HL-60 (cell line): ENCODE measurements around a stretch of chr10.

GRCh38 chr10:71234001-71234263, 21.6 kb downstream of the UNC5B start:
- RRBS: no CpG with 5 or more reads among the region's 5 CpGs

GRCh38 chr10:71246704-71247224, 34.4 kb downstream of the UNC5B start:
- RRBS: no CpG with 5 or more reads among the region's 10 CpGs

- RRBS: no CpG with 5 or more reads among the region's 4 CpGs
Observed at GRCh38 chr10:71340085-71340653, 21.1 kb downstream of the SLC29A3 start.

DNA sequence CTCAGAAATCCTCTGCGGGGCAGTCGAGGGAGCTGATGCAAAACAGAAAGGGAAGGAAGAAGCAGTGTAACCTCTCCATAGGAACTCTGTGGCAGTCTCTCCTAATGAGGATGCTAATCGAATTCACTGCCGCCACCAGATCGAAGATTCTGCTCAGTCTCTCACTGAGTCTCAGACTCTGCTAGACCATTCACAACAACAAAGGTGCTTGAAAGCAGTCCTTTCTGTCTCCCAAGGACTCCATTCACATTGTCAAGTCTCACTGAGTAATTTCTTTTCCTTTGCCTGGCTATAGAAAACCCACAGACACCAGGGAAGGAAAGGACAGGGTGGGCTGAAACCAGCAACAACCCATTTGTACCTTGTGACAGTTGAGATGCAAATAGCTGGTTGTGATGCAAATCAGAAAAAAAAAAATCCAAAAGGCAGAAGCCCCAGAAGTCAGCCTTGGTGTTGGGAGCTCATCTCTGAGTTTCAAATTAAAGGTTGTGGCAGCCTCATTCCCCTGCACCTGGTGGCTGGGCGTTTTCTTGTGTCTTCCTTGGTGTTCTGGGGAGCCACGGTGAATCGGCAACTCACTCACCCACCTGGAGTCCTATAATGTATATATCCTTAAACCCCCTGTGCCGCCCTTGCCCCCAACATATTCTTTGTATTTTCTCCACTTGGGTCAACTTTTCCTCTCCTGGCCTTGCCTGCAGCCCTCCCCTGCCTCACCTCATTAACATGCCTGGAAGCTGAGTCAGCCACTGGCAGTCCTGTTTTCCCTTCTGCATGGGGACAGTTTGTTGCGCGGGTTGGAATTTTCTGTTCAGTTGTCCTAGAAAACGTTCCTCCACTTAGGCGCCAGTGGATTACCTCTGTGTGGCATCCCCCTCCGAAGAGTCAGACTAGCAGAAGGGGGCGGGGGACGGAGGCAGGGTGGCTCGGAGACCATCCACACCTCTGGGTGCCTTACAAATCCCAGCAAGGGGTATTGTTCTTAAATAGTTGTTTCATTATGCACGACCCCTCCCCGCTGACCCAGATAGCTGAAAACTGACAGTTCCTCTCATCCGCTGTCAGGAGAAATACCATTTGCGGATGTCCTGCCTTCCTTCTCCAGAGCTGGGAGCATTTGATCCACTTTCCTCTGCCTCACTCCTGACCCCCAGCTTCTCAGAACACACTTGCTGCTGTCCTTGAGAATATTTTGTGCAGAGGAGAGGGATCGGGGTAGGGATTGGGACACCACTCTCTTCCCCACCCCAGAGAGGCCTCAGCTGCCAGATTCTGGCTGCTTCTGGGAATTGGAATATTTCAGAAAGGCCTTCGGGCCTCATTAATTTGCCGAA, 97.5 kb downstream of the C10orf105 start:
- RRBS: no CpG with 5 or more reads among the region's 24 CpGs

DNA sequence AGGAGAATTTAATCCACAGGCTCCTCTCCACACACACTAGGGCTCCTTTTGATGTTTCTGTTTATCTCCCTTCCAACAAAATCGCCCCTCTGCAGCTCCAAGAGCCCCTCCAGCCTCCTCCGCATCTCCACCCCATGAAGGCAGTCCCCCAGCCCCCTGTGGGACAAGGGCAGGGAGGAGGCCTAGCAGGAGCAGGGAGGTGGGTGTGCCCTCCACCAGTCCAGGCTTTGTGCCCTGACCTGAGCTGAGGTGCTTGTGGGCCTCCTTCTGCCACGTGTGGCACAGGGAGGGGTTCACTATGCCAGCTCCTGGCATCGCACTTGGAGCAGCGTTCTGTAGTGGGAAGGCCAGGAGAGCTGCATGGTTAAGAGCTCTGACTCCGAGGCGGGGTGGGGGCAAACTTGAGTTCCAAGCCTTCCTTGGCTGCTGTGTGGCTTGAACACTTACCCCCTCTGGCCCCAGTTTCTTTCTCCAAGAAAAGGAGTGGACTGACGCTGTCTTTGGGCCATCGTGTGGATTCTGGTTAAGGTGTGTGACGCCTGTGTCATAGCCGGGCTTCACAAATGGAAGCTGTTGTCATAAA, 80.3 kb downstream of the C10orf105 start:
- RRBS: no CpG with 5 or more reads among the region's 11 CpGs

GRCh38 chr10:71646031-71646804, 73.4 kb downstream of the C10orf105 start:
- RRBS: no CpG with 5 or more reads among the region's 12 CpGs

- RRBS: 85% methylated on average over 6 of the region's 11 CpGs
Observed at GRCh38 chr10:71663219-71663660, 56.3 kb downstream of the C10orf105 start.

- RRBS: no CpG with 5 or more reads among the region's 13 CpGs
Observed at GRCh38 chr10:71694478-71695296, 24.9 kb downstream of the C10orf105 start.

DNA sequence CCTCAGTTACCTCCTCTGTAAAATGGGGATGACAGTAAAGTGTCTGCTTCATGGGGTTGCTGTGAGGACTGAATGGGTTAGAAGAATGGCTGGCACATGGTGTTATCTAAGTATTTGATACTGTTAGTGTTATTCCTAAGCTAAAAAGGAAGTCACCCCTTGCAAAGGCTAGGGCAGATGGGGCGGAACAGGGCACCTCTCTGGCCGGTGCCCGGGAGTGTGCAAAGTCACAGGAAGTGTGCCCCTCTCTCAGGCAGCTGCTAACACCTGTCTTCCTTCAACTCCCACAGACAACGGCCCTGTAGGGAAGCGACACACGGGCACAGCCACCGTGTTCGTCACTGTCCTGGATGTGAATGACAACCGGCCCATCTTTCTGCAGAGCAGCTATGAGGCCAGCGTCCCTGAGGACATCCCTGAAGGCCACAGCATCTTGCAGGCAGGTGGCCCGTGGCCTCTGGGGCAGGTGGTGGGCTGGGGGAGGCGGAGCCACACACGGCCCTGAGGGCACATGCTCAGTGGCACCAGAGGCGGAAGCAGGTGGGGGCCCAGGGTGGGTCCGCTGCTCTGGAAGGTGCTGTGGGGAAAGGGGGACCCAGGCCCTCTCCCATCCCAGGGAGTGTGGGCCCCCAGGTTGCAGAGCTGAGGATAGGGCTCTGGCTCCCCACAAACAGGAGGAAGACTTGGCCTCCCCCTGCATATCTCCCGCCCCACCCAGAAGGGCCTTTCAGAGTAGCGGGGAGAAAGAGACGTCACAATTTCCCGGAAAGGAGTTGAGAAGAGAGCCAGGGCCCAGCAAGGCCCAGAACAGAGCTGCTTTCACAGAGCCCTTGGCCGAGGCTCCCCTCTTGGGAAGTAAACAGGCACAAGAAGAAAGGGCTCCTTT, 7.0 kb downstream of the C10orf105 start:
- RRBS: no CpG with 5 or more reads among the region's 20 CpGs

GRCh38 chr10:71744408-71745241, 25.0 kb upstream of the C10orf105 start:
- RRBS: no CpG with 5 or more reads among the region's 5 CpGs

DNA sequence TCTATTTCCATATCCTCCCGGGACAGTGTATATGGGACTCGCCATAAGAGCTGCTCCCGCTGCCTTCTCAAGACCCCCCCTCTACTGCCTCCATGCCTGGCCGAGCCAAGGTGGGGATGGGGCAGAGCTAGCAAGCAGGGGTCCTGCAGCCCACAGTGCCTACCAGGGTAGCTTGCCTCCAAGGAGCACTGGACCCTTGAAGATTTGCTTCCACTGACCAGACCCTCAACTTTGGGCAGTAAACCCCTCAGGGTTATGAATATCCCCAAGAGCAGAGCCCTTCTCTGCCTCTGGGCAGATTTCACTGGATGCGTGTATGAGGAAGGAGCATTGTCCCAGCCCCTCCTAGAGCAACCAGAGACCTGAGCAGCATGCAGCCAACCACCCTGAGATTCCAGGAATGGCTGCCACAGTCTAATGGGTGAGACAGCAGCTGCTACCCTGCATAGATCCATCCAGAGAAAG, 25.9 kb upstream of the C10orf105 start:
- RRBS: 100% methylated on average over 1 of the region's 5 CpGs

- RRBS: no CpG with 5 or more reads among the region's 9 CpGs
Observed at GRCh38 chr10:71811992-71812472, 38.7 kb upstream of the VSIR start.

DNA sequence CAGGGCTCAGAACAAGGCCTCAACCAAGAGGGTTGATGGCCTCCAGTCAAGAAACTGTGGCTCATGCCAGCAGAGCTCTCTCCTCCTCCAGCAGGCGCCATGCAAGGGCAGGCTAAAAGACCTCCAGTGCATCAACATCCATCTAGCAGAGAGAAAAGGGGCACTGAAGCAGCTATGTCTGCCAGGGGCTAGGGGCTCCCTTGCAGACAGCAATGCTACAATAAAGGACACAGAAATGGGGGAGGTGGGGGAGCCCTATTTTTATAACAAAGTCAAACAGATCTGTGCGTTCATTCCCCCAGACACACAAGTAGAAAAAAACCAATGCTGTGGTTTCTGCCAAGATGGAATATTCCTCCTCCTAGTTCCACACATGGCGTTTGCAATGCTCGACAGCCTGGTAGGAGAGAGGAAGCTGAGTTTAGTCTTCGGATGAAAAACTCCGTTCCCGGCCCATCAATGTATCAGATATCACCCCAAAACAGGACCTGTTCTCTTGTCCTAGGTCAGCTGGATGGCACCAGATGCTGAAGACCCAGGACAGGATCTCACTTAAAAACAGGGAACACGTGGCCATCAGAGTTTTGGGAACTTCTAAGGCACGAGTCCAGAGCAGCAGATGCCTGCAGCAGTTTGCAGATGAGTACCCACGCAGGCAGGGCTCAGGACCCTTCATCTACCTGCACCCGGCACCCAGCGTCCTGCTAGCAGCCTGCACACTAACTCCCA, 33.8 kb downstream of the PSAP start:
- RRBS: no CpG with 5 or more reads among the region's 12 CpGs

GRCh38 chr10:71840165-71840825, 10.8 kb downstream of the PSAP start:
- RRBS: no CpG with 5 or more reads among the region's 6 CpGs

GRCh38 chr10:71858169-71858662, 7.2 kb upstream of the PSAP start:
- RRBS: no CpG with 5 or more reads among the region's 6 CpGs

GRCh38 chr10:71868069-71868794, 17.2 kb upstream of the PSAP start:
- RRBS: no CpG with 5 or more reads among the region's 8 CpGs

DNA sequence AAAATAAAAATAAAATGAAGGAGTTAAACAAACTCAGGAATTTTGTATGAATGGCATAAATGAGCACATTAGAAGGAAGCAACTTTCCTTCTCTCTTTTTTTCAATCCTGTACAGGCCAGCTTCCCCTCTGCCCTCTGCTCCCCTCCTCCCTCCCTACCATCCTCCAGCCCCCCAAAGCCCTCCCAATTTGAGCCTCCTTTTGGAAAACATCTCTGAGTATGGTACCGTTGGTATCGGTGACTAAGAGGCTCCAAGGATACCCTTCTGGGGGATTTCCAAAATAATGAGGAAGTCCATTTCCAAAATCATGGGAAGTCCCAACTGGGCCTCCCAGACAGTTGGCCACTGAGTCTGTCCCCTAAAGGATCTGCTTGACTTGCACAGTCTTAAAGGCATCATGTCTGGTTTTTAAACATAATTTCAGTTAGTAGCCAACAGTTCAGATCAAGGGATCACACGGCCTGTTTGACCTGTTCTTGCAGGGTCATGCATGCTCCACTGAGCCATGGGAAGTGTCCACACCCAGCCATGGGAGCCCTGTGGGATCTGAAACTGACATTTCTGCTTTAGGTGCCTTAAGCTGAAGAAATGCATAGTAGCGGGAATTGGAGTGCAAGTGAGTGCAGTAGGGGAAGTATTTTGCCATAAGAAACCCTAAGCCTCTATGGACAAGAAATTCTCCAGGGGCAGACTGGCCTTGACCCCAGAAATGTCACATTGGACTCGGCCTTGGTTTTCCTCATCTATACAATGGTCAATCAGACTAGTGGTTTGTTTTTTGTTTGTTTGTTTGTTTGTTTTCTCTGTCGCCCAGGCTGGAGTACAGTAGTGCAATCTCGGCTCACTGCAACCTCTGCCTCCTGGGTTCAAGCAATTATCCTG, 39.1 kb upstream of the PSAP start:
- RRBS: no CpG with 5 or more reads among the region's 7 CpGs

DNA sequence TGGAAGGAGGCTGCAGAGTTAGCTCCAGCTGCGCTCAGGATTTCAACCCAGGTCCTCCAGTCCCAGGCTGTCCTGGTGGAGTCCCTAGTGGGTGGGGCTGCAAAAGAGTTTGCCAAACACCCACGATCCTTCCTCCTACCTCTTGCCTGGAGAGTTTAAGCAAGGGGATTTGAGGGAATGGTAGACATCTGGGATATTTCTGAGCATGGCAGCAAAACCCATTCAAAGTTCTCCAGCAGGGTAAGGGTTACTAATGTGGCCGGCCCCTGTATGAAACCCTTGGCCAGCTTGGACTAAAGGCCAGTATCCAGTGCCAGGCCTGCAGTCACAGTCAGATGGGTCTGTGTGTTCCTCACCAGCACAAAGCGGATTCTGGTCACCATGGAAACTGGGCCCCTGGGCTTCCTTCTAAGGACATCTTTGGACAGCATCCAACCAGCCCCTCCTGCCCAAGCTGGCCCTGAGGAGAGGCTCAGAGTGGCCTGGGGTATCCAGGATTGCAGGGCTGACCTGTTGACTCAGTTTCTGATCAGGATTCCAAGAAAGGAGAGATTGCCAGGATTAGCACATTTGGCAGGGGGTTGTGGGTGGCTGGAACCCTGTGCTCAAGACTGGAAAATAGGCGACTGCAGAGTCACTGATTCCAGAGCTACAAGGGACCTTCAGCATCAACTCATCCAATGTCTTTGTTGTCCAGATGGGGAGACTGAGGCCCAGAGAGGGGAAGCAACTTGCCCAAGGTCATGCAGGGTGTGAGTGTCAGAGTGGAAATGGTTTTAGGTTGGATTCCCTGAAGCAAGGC, 42.6 kb upstream of the CHST3 start:
- RRBS: no CpG with 5 or more reads among the region's 5 CpGs

GRCh38 chr10:71979763-71980913, 15.9 kb downstream of the CHST3 start:
- RRBS: no CpG with 5 or more reads among the region's 15 CpGs

GRCh38 chr10:72046848-72047341, 41.5 kb downstream of the SPOCK2 start:
- RRBS: no CpG with 5 or more reads among the region's 8 CpGs